ENCODE measurements around a stretch of chr17.

GRCh38 chr17:77550775-77551246 lies 269.5 kb downstream of the SEPTIN9 start:
- PRO-cap: no peak

DNA sequence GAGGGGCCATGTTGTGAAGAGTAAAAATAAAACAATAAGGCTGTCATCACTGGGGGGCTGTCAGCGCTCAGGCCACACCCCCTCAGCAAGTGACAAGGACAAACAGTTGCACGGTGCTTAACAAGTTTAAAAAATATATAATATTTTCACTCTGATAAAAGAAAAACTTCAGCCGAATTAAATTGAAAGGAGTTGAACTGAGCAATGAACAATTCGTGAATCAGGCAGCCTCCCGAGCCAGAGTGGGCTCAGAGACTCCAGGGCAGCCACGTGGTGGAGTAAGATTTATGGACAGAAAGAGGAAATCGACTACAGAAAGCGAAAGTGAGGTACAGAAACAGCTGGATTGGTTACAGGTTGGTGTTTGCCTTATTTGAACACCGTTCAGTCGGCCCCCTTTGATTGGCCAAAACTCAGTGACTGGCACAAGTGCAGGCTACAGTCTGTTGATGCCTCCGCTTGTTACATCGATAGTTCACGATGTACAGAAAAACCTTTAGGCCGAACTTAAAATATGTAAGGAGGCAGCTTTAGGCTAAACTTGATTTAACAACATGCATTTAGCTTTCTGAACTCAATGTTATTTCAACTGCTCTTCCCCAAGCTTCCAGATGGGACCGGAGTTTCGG lies 328.8 kb downstream of the SEPTIN9 start:
- PRO-cap: bidirectional peak, plus-strand start at position 439 of the sequence, minus-strand start at position 250 of the sequence

- PRO-cap: no peak
Measured at GRCh38 chr17:77610918-77611386, 329.7 kb downstream of the SEPTIN9 start.

GRCh38 chr17:77618072-77618666 lies 336.9 kb downstream of the SEPTIN9 start:
- PRO-cap: no peak

GRCh38 chr17:77657087-77657609 lies 301.4 kb upstream of the TNRC6C start:
- PRO-cap: no peak

GRCh38 chr17:77738779-77739261 lies 219.7 kb upstream of the TNRC6C start:
- PRO-cap: no peak

DNA sequence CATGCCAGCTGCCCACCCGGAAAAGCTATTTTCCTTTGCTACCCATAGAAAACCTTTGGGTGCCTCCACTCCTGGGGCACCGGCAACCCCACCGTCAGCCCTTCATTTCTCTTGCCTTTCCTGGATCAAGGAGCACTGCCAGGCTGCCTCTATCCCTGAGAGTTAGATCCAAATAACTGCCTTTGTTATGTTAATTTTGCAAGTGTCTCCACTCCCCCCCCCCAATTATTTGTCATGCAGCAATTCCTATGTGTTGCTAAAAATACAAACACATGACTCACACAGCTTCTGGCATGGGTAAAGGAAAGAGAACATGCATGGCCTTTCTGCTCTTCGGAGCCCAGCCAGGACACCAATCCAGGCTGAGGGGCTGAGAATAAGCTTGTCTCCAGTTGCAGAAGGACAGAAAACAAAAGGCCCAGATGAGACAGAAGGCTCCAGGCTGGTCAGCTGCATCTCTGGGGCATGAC lies 148.0 kb upstream of the TNRC6C start:
- PRO-cap: no peak

- PRO-cap: no peak
Measured at GRCh38 chr17:77829473-77830912, 128.5 kb upstream of the TNRC6C start.

GRCh38 chr17:77839580-77840439 lies 118.7 kb upstream of the TNRC6C start:
- PRO-cap: no peak

GRCh38 chr17:78123828-78124451 lies 4.6 kb downstream of the TMC6 start:
- PRO-cap: no peak

DNA sequence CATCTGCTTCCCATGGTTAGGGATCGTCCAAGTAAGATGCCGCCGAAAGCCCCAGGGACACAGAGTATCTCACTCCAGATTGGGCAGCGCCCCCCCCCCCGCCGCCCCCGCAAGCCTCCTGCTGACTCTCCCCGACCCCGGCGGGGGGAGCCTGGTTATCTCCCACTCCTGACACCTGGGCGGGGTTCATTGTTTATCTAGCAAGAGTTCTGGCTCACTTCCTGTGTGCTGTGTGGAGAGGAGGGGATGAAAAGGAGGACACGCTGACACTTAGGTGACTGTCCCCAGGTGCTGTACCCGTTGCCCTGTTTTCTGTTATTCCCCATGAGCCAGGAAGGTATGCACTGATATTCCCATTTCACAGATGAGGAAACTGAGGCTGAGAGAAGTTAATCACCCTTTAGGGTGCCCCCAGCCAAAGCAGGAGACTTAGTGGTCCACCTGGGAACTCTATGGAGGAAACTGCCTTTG lies 508 bp upstream of the TMC6 start:
- PRO-cap: unidirectional peak, plus-strand start at position 217 of the sequence

GRCh38 chr17:78131466-78131875 lies 900 bp downstream of the TMC8 start:
- PRO-cap: bidirectional peak, plus-strand start at chr17:78131536, minus-strand start at chr17:78131411; bidirectional peak, plus-strand start at chr17:78131944, minus-strand start at chr17:78131704

- PRO-cap: no peak
Measured at GRCh38 chr17:78173898-78174235, 5.5 kb downstream of the SYNGR2 start.

DNA sequence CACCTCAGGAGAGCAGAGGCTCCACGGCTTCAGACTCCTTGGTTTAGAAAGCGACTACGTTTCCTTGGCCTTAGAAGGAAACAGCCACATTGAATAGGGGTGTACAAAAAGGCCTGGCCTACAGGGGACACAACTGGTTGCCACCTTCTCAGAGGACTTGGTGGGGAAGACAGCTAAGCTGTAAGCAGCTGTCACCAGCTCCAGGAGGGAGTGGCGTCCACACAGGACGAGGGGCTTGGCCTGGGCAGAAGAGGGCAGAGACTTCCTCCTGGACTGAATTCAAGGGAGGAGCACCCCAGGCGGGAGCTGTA lies 569 bp downstream of the TK1 start:
- PRO-cap: no peak

- PRO-cap: no peak
Measured at GRCh38 chr17:78225901-78226638, 5.4 kb upstream of the TMEM235 start.

- PRO-cap: no peak
Measured at GRCh38 chr17:78257739-78258441, 26.5 kb downstream of the TMEM235 start.

- PRO-cap: no peak
Measured at GRCh38 chr17:78268873-78270080, 37.8 kb downstream of the TMEM235 start.

DNA sequence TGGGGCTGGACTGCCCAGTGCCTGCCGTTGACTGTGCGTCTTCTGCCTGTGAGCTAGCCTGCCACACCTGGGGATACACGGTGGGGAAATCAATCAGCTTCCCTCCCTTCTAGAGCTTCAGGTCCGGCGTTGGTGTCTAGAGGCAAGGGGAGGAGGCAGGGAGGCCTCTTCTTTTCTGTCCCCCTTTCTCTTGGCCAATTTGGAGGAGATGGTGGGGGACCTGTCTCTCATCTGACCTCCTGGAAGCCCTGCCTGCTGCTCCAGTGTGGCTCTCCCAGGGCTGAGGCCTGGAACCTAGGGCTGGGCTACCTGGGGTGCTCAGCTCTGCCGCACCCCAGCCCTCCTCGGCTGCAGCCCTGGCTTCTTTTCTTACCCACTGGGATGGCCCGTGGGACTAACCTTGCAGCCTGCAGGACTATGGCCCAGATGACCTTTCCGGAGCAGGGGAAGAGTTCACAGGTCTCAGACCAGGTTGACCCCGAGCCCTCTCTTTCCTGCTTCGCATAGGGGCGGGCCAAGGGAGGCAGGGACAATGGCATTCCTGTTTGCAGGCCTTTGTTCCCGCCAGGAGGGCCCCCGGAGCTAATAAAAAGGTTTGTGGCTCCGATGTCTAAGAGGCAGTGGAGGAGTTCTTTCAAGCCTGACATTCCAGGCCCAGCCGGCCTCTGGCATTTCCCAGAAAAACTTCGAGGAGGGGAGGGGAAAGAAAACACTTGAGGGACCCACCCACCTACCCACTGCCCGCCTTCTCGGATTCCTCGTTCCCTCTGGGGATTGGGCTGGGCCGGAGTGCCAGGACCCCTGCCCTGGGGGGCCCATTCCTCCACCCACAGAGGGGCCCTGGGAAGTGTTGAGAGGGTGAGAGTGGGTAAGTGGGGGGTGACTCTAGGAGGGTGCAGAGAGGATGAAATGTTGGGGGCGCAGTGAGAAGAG lies 5.6 kb upstream of the SOCS3 start:
- PRO-cap: no peak

DNA sequence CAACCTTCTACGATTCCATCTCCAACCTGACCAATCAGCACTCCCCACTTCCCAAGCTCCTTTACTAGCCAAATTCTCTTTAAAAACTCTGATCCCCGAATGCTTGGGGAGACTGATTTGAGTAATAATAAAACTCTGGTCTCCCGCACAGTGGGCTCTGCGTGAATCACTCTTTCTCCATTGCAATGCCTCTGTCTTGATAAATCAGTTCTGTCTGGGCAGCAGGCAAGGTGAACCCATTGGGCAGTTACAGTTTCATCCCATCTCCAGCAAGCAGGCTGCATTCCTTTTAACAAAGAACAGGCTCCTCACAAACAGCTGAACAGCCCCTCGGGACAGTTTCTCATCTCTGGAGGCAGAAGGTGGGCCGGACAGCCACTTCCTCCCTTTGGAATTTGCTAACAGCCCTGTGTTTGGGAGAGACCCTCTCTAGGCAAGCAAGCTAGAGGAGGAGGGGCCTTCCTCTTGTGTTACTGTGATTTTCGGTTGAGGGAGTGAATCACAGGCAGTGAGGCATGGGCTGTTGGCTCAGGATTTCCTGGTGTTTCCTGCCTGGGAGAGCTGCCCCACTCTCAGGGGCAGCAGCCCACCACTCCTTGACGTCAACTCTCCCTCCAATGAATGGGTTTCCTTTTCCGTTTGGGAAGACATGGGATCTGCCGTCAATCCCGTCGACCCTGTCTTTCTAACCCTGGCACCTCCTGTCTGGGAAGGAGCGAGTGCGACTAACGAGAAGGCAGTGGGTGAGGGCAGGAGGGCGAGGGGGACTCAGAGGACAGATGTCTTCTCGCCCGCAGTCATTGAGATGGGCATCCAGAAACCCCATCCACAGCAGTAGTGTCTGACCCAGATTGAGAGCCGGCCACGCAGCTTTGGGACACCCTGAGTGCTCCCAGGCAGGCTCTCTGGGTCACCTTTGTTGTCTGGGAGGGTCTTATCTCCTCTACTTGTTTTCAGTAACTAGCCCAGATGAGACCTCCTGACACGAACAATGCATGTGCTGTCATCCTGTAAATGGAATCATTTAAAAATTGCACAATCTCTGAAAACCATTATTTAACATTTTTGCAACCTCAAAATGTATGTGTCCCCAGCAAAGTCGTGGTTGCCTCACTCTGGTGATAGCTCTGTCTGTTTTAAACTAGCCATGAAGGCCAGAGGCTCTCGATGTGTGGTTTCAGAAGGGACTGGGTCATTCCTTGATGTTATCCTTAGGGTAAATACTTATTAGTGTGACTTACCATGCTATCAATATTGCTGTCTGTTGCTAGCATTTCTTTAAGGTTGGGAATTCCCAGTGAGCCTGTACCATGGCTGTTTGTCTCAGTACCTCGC lies 3.5 kb upstream of the PGS1 start:
- PRO-cap: no peak

- PRO-cap: no peak
Measured at GRCh38 chr17:78377134-78377674, 1.2 kb upstream of the PGS1 start.